Temporal lobe (tissue), 2 donors: ENCODE measurements around the genes ART1, RHOG, OR52B4, OR51D1, OR52A5 and OR51B5.

- RAMPAGE, long total RNA: no peak
Measured at GRCh38 chr11:2804869-2805457, 80.6 kb downstream of the CDKN1C start.

- RAMPAGE, long total RNA: no peak
Measured at GRCh38 chr11:2927314-2927966, 1.8 kb downstream of the PHLDA2 start.

GRCh38 chr11:2943085-2943482, 13.9 kb upstream of the PHLDA2 start:
- RAMPAGE, long total RNA: no peak

DNA sequence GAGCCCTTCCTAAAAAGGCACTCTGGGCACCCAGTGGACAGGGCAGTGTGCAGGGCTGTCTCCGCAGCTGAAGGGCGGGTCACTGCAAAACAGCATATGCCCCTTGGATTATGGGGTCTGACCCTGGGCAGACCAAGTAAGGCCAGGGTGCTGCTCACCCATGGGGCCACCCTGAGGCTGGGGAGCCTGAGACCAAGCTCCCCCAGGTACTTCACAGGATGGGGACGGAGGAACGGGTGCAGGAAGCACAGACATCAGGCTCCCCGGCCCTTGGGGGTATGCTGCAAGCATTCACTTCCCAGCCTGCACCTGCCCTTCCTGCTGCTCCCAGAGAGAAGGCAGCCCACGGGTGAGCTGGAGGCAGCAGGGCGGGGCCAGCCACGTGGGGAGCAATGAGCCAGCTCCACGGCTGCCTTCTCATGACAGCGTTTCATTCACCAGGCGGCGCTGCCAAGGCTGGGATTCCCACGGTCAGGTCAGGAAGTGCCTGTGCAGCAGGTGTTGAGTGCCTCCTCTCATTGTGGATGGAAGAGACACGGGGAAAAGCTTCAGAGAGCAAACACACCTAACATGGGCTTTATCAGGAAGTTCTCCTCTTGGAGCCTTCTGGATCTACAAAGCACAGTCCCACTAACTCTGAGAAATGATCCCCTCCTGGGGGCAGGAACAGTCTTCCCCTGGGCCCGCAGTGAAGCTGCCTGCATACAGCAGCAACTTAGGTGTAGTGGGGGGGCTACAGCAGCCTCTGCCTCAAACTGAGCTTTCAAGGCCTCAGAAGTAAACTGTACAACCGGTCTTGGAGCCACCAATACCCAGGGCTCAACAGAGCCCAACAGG, 14.5 kb upstream of the PHLDA2 start:
- RAMPAGE, long total RNA: no peak

- RAMPAGE, long total RNA: no peak
Measured at GRCh38 chr11:3036911-3037405, 20.3 kb downstream of the CARS1 start.

GRCh38 chr11:3476543-3477420, 97.8 kb upstream of the ZNF195 start:
- RAMPAGE, long total RNA: no peak

DNA sequence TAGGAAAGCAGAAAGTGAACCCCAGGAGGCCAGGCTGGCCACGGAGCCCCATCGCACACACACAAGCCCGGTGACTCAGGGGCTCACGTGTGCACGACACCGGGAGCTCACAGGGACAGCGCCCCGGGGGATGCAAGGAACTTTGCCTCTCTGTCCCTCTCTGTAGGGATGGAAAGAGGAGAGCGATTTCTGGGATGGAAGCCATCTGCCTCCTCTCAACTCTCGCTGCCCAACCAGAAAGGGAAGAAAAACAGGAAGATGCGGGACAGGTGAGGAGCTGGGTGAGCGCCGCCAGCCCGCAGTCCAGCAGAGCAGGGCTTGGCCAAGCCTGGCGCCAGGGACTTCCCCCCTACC, 61.6 kb downstream of the ART5 start:
- RAMPAGE, long total RNA: no peak

- RAMPAGE, long total RNA: no peak
Measured at GRCh38 chr11:3642479-3643266, 881 bp upstream of the ART5 start.

- RAMPAGE, long total RNA: no peak
Measured at GRCh38 chr11:3644157-3645193, at the start of gene ART1. Gene ART1 (plus strand): TSS chr11:3645128.

GRCh38 chr11:3840129-3841405, at the start of gene RHOG:
Gene RHOG (minus strand): TSS chr11:3840959.
- RAMPAGE, long total RNA: start-site peak on the minus strand at chr11:3840924-3840989, 64 and 10 reads in 2 replicates

- RAMPAGE, long total RNA: no peak
Measured at GRCh38 chr11:3884156-3884602, 28.7 kb downstream of the STIM1 start.

- RAMPAGE, long total RNA: no peak
Measured at GRCh38 chr11:3949155-3949566, 93.7 kb downstream of the STIM1 start.

GRCh38 chr11:4175611-4176350, 81.2 kb downstream of the RRM1 start:
- RAMPAGE, long total RNA: no peak

DNA sequence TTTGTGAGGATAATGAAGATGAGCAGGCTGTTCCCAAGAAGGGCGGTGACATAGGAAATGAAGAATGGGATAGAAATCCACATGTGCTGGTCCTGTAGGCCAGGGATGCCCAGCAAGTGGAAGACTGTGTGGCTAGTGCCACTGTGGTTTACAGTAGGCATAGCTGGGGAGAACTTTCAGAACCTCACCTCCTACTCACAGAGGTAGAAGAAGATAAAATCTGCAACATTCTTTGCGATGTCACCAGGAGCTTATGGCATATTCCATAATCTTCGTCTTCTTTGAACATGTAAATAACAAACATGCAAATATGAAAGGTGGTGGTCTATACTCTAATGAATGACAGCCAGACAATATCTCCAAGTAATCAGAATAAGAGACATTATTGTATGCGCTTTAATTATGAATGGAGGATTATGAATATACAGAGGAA, at the start of gene OR52B4:
TSS of gene OR52B4 (minus strand) at position 252 of the 433 bp plus-strand sequence.
- RAMPAGE, long total RNA: no peak

GRCh38 chr11:4637105-4637619, at the start of gene OR51D1:
Gene OR51D1 (plus strand): TSS chr11:4637477.
- RAMPAGE, long total RNA: no peak

GRCh38 chr11:5138268-5138710, at the start of gene OR52A5:
Gene OR52A5 (minus strand): TSS chr11:5138356.
- RAMPAGE, long total RNA: no peak

DNA sequence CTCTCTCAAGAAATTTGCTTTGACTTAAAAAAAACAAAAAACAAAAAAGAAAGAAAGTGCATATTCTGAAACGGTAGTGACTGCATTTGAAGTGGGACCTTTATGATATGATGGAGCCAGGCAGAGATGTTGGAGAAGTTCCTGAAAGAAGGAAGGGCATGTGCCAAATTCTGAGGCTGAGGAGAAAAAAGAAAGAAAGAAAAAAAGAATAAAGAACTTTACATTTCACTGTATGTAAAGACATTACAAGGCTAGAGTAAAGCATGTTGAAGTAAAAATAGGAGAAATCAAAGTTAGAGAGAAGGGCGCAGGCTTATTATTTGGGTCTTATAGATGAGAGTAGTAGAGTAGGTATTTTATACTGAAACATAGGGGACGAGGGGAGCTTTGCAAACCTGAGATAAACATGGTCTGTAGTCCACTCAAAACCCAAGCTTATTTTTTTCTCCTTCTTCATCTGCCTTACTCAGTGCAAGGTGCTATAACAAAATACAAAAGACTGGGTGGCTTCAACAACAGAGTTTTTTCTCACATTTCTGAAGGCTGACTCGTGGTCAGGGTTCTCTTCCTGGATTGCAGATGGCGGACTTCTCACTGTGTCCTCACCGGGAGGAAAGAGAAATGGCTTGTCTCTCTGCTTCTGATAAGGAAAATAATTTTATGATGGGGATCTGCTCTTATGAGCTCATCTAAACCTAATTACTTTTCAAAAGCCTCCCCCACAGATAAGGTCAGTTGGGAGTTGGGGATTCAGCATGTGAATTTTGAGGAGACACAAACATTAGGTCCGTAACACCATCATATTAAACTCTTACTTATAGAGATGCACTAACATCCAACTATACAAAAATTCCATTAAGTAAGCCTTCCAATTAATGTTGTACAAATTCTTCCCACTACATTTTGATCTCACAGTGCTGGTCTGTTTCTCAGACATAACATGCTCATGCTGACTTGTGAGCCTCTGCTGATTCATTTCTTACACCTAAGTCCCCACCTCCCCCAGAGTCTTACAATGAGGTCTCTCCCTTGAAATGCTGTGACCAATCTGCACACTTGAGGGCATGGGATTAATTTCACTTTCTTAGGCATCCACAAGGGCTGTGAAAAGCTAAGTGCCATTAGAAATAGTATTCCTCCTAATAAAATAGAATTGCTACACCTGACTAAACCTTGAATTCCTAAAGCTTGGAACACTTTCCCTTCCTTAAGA, 2.5 kb downstream of the HBG1 start:
- RAMPAGE, long total RNA: no peak

- RAMPAGE, long total RNA: no peak
Measured at GRCh38 chr11:5343389-5343711, at the start of gene OR51B5. Gene OR51B5 (minus strand): TSS chr11:5343524.

- RAMPAGE, long total RNA: no peak
Measured at GRCh38 chr11:5383975-5384489, 420 bp downstream of the OR51M1 start.

DNA sequence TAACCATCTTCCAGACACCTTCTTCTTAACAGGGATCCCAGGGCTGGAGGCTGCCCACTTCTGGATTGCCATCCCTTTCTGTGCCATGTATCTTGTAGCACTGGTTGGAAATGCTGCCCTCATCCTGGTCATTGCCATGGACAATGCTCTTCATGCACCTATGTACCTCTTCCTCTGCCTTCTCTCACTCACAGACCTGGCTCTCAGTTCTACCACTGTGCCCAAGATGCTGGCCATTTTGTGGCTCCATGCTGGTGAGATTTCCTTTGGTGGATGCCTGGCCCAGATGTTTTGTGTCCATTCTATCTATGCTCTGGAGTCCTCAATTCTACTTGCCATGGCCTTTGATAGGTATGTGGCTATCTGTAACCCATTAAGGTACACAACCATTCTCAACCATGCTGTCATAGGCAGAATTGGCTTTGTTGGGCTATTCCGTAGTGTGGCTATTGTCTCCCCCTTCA, 277 bp downstream of the OR52D1 start:
- RAMPAGE, long total RNA: no peak